ENCODE data around the gene PSMB8.

DNA sequence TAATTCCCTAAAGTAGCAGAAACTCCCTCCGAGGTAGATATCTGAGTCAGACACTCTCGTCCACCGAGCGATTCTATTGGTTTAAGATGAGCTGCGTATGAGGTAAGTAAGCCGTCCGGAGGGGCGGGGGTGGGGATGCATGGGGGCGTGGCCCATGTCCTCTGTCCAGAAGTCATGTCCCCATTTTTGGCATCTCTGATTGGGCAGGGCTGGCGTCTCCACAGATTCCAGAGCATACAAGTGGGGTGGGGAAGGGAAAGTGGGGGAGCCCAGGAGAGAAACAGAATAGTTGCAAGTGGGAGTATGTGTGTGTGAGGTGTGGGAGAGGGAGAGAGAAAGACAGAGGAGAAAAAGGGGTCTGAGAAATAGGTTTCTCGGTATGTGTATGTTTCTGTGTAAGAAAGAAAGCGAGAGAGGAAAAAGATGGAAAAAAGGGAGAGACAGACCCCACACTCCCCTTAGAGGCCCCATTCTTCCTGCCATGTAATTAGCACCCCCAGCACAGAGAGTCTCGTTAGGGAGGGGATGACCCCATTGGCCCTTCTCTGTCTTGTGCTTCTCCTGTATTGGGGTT is 1.8 kb upstream of the AGER start:
- PRO-cap = no peak

GRCh38 chr6:32189068-32189502 is 917 bp downstream of the PBX2 start:
- PRO-cap = no peak

GRCh38 chr6:32222747-32223685 is 851 bp downstream of the NOTCH4 start:
- PRO-cap = no peak

DNA sequence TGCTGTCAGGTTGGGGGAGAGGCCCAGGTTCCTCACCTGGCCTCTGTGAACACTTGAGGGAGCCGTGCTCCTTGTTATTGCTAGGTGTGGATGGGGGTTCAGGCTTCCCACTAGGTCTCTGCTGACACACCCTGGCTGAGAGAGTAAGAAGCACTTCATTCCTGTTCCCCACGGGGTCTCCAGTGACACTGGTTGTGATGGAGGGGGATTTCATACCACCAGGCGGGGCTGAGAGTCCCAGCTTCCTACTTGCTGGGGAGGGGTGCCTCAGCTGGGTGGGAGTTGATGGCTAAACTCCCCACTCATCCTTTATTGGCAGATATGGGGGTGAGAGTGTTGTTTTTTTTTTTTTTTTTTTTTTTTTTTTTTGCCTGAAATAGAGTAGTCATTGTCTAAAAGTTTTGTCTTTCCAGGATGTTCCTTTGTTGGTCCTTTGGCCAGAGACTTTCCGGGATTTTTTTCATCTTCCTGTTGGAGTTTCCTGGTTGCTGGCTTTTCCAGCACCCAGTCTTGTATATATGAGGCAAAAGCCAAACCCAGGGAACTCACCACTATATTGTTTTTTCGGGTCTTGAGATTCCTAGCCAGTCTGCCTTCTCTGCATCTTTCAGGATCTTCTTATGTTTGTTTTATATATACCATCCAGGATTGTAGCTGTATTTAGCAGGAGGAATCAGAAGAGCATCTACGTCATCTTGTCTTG is 11.3 kb upstream of the NOTCH4 start:
- PRO-cap = no peak

DNA sequence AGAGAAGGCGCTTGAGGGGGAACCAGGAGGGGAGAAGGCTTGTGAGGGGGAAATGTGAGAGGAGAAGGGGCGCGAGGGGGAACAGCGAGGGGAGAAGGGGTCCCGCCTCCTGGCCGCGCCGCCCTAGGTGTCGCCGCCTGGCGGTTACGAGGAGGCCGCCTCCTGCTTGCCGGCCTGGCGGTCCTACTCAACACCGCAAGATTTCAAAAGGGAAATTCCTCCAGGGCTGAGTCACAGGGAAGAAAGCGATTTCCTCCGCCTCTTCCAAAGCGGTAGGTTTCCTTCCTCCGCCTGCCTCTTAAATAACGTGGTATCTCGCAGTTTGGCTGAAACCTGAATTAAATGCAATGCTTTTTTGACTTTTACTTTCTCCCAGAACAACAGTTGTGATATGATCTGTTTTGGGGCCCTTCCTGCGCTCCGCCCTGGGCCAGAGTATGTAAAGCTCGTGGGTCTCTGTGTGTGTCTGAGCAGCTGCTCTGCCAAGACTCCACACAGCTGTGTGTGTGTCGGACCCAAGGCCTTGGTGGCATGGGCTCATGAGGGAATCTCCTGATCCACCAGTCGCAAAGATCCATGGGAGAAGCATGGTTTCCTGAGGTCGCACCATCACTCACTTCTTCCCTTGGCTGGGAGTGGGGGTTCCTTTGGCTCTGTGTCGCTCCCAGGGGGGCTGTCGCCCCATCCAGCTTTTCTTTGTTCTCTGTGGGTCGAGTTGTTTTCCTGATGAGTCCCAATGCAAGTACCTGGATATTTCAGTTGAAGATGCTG is 31.5 kb upstream of the NOTCH4 start:
- PRO-cap = bidirectional peak, plus-strand start at position 277 of the sequence, minus-strand start at position 82 of the sequence

DNA sequence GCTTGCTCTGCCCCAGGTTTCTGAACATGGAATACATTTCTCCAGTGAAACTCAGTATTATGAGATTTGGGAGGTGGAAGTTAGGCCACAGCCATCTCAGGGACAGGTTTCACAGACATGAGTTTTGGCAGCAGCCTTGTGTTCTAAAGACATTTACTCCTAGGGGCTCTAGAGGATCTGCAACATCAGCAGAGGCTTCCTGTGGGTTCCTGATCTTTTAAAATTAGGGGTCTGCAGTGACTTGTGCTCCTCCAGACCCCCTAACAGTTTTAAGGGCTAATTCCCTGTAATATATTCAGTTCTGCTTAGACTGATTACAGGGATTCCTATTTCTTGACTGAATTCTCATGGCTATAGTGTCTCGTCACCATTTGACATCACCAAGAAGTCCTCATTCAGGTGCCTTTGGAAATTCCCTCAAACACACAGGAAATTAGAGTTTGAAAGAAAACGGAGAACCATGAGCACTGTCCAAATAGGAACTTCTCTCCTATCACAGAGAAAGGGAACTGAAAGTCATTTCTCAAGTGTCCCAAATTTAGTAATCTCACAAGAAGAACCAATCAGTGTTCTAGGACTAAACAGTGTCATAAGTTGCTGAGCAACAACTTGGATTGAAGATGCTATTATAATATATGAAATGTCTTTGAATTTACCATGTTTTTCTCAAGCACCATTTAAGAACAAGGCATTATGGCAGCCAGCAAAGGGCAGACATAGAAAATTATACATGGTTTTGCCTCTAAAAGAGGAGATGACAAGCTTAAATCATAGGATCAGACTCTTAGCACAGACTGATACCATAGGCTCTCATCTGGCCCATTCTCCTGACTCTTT is 2.4 kb upstream of the HLA-DRA start:
- PRO-cap = no peak

- PRO-cap = no peak
Measured at GRCh38 chr6:32444507-32444745, 4.7 kb downstream of the HLA-DRA start.

DNA sequence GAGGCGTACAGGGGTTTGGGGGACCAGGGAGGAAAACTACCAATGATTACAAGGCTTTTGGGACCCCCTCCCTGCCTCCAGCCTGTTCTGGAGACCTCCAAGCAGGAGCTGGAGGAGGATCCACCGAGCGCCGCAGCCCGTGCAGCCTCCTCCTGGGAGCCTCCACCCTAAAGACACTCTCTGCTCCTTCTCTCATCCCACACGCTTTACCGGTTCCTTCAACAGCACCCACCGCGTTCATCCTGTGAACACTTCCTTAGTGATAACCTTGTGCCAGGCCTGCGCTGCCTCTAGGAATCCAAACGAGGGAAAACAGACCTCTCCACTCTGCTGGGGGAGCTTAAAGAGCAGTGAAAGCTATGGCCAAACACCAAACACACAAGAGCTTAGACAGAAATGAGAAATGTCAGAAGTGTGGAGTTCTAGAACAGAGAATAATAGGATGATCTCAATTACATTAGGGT is 28.3 kb upstream of the HLA-DRB5 start:
- PRO-cap = no peak

DNA sequence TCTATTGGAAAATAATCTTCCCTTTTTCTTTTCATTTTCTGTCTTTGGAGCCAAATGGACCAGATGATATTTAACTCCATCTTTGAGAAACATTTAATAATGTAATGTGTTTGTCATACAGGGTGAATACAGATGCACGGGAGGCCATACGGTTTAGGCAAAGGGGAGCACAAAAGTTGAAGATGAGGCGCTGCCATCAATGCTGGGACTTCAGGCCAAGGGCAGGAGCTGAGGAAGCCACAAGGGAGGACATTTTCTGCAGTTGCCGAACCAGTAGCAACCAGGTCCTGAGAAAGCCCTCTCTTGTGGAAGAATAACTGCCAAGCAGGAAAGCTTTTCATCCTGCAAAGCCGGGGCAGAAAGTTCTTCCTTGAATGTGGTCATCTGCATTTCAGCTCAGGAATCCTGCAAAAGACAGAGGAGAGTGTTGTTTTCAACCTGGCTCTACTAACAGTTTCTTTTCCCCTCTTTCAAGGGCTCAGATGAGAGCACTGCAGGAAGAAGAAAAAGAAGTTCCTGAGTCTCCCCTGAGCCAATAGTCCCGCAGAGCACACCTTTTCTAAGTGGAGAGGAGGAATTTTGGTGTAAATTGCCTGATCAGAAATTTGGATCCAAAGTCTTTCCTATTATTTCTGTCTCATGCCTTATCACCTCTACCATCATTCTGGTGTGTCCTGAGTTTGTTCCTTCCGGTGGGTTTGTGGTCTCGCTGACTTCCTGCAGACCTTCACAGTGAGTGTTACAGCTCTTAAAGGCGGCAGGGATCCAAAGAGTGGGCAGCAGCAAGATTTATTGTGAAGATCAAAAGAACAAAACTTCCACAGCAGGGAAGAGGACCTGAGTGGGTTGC is 10.7 kb downstream of the HLA-DRB1 start:
- PRO-cap = no peak

- PRO-cap = no peak
Measured at GRCh38 chr6:32604290-32605355, 15.0 kb upstream of the HLA-DRB1 start.

DNA sequence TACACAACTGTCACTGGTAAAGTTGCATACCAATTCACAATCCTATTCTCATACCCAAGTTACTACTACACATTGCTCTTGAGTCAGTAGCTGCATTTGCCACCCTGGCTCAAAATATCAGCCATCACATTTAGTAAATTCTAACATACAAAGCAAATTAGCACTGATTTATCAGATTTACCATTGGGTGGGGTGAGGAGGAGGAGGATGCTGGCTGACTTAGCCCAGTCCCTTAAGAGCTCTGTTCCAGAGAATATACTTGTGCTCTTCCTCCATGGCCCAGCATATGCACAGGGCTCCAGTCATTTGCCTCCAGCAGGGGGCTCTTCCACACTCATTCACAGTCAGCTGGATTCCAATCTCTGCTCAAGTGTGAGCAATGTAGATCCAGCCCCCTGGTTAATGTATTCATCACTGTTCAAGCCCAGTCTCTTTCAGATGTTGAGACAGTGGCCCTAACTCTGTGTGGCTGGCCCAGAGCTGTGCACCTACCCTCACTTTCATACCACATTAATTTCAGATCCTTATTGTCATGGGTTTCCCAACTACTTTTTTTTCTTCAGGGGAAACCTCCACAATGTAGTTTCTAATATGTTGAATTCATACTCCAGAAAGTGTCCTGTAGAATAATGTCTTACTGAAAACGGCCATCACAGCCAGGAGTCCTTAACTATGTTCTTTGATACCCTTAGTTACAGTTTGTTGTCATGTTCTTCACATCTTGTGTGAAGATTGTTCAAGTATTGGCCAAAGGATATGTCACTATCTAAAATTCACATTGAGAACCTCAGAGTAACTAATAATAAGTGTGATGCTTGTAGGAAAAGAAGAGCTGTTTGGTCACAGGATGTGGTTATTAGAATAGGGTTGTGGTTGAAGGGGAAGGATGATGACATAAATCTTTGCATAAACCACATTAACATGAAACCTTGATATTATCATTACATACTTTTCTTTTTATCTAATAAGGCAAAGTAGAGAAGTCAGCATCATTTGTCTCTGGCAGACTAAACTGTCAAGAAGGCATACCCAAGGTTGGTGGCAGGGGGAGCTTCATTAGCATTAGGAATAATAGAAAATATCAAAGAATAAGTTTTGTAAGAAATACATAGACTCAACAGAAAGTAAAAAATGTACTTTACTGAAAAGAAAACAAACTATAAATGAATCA is 14.5 kb upstream of the HLA-DQA1 start:
- PRO-cap = no peak

DNA sequence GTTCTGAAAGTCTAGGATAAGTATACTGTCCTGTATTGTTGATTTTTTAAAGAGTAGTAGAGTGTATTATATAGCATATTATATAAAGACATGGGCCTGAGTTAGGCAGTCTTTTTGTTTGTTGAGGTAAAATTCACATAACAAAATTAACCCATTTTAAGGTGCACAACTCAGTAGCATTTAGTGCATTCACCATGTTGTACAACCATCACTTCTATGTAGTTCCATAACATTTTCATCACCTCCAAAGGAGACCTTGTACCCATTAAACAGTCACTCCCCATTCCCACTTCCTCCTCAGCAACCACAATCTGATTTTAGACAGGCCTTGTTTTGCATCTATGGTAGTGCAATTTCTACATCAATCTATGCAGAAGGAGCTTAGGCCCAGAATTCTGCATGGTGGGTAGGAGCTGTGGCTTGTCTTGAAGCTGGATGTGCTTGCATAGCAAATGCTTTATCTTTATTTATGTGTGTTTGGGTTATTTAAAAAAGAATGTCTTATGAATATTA is 13.6 kb upstream of the HLA-DQA1 start:
- PRO-cap = no peak

- PRO-cap = bidirectional peak, plus-strand start at chr6:32668603, minus-strand start at chr6:32668396
Measured at GRCh38 chr6:32667960-32668809, 1.7 kb upstream of the HLA-DQB1 start.

- PRO-cap = no peak
Measured at GRCh38 chr6:32832138-32833131, 6.1 kb downstream of the TAP2 start.

DNA sequence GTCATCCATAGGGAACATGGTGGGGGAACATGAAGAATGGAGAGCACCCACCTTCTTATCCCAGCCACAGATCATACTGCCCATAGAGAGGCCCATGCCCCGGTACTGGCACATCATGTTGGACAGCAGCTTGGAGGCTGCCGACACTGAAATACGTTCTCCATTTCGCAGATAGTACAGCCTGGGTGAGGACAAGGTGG is 1.9 kb downstream of the PSMB8 start:
- PRO-cap = no peak

- PRO-cap = bidirectional peak, plus-strand start at chr6:32843668, minus-strand start at chr6:32843645; bidirectional peak, plus-strand start at chr6:32844119, minus-strand start at chr6:32844019
Measured at GRCh38 chr6:32843491-32844199, at the start of gene PSMB8. Gene PSMB8, minus strand, starts transcription at chr6:32844047.

- PRO-cap = bidirectional peak, plus-strand start at chr6:32852599, minus-strand start at chr6:32852338; bidirectional peak, plus-strand start at chr6:32852817, minus-strand start at chr6:32852701
Measured at GRCh38 chr6:32851984-32852978, 1.2 kb downstream of the TAP1 start.

- PRO-cap = no peak
Measured at GRCh38 chr6:32867273-32867655, 13.3 kb downstream of the PSMB9 start.

DNA sequence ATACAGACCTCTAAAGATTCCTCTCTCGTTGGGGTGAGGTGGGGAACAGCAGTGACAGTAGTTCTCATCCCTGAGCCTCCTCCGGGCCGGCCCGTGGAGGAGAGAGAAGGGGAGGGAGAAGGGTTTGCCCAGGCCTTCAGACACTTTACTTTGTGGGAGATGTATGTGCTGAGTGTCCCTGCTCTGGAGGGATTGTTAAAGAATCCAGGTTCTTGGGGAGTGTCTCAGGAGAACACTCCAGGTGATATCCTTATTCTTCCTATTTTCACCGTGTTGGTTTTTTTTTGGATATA is 41.0 kb downstream of the PSMB9 start:
- PRO-cap = no peak

- PRO-cap = no peak
Measured at GRCh38 chr6:32938229-32939018, 2.4 kb downstream of the HLA-DMB start.